Hair follicle dermal papilla cell (primary cell): ENCODE measurements around the gene PIGC.

DNA sequence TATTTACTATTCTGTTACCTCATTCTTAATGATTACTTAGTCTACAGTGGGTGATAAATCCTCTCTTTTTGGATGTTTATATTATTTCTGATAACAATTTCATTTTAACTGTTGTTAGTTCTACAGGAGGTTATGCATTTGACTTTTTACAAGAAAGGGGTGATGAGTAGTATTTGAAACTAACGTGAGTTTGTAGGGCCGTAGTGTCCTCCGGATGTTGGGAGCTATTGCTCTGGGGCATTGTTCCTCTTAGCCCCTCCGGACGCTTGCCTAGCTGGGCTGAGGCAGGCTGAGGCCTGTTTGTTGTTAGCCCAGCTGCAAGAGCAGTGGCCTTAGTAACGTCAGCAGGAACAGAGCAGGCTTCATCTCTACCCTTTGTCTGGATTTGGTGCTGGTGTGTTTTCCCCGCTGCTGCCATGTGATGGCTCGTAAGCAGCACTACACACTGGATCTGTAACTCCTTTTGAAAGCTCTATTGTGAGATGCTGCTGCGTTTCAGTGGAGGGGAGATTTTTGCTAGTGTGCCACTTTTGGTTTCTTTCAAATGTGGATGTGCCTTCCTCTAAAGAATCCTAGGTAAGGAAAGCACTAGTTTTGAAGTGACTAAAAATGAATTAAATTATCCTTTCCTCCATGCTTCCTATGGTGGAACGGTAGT, 57.6 kb downstream of the DNM3 start:
- CAGE, long polyA plus RNA, result no peak

GRCh38 chr1:172138713-172138966, 281.8 kb upstream of the C1orf105 start:
- CAGE, long polyA plus RNA, result no peak

- CAGE, long polyA plus RNA, result no peak
Measured at GRCh38 chr1:172343804-172344162, 76.7 kb upstream of the C1orf105 start.

DNA sequence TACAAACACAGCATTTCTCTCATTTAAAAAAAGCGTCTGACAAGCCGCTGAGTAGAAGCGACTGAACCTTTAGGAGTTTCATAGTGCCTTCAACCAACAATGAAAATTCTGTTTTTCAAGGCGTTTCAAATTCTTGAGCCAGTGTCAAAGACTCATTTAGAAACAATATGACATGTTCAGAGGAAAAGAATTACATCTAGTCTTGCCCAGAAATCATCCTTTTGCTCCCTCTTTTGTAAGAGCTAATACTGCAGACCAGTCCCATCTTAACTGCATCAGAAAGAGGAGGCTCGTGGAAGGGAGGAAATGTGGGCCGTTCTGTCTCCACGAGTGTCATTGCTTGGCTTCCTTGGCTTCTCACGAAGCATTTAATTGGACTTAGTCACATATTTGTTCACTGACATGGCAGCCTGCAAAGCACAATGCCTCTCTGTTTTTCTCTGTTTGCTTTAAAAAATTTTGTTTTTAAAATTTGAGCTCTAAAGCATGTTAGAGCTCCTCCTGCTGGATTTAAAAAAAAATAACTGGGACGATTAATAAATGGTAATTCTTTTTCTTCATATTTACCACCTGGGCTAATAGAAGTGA, 21.2 kb upstream of the C1orf105 start:
- CAGE, long polyA plus RNA, result no peak

- CAGE, long polyA plus RNA, result no peak
Measured at GRCh38 chr1:172427162-172427709, 6.8 kb downstream of the C1orf105 start.

DNA sequence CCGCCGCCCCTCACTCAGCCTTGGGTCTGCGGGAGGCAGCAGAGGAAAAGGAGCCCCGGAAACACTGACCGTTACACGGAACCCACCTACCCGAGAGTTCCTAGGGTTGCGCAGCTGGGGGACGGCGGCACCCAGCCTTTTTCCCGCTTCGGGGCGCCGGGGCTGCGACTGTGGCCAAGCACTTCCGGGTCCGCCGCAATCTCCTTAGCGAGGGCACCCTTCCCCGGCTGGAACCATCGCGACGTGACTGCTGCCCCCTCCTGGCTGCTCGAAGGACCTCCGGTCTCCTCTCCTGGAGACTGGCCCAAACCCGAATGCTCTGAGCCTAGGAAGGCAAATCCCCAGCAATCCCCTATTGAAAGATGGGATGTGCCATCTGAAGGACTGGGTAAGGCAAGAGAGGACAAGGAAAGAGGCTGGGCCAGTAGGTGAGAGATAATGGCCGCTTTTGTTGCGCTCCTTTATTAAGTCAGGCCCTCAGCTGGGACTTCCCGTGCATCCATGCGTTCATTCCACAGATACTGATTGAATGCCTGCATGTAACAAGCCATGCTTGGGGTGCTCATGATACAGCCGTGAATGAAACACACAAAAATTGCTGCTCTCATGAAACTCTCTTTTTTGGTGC, at the start of gene PIGC:
TSS of gene PIGC (minus strand) at position 172 of the 628 bp plus-strand sequence.
- CAGE, long polyA plus RNA, result no peak

- CAGE, long polyA plus RNA, result no peak
Measured at GRCh38 chr1:172670668-172671237, 11.8 kb downstream of the FASLG start.

GRCh38 chr1:172717660-172717968, 58.7 kb downstream of the FASLG start:
- CAGE, long polyA plus RNA, result no peak

- CAGE, long polyA plus RNA, result no peak
Measured at GRCh38 chr1:172986587-172987207, 64.0 kb downstream of the TNFSF18 start.

DNA sequence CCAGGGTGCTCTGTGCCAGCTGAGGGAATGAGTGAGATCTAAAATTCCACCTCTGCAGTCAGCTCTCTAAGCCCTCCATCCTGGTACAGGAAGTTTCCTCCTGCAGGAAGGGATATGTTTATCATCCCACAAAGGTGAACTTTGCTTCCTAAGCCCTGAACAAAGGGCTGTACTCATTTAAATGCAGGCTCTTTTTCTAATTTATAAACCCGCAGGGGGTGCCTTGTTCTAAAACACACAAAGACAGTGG, 3.6 kb upstream of the TNFSF4 start:
- CAGE, long polyA plus RNA, result no peak

- CAGE, long polyA plus RNA, result no peak
Measured at GRCh38 chr1:173406418-173407303, 70.5 kb upstream of the PRDX6 start.

- CAGE, long polyA plus RNA, result no peak
Measured at GRCh38 chr1:173418321-173418709, 58.8 kb upstream of the PRDX6 start.

DNA sequence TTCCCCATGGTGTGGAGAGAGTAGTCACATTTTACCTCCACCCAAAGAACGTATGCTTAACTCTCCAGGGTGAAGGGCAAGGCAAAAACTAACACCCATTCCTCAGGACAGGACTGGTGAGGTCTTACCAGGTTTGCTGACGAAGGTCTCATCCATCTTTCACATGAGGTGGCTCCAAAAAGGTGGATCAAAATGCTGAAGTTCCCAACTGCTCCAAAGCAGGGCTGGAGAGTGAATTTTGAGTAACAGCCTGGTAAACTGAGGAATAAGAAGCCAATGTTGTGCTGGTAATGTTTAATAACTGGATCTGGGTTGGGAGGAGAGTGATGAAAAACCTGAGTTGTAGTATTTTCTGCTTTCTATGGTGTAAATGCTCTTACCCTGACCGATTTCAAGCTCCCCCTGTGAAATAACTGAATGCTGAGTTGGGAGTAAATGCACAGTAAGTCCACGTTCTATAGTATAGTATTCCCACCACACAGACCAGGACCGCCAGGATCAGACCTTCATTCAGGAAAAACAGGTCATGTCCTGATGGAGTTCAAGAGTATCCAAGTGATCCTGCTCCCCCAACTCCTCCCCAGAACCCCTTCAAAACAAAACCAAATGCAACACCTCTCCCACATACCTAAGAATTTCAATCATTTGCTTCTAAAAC, 35.2 kb upstream of the PRDX6 start:
- CAGE, long polyA plus RNA, result no peak

DNA sequence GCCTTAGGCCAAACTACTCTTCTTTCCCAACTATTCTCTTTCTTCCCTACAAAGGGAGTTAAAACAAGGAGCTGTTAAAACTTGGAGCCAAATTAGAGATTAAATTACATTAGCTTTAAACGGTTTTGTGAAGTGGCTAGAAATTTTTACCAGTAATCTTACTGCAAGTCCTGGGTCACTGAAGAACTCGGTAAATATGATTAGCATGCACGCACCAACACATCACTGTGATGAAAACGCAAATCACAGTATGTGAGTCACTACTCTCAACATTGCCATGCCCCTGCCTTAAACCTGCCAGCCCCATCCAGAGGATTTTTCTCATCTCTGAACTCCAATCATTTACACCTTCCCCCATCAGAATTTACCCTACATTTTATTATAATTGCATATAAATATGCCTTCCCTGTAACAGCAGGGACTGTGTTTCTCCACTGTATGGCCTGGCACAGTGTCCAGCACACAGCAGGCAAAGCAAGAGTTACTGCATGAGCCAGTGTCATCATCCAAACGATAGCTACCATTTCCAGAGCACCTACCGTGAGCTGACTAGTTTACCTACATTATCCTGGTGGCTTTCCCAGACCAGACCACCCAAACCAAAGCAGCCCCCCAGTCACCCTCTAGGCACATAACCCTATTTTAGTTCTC, 1.3 kb upstream of the PRDX6 start:
- CAGE, long polyA plus RNA, result no peak

DNA sequence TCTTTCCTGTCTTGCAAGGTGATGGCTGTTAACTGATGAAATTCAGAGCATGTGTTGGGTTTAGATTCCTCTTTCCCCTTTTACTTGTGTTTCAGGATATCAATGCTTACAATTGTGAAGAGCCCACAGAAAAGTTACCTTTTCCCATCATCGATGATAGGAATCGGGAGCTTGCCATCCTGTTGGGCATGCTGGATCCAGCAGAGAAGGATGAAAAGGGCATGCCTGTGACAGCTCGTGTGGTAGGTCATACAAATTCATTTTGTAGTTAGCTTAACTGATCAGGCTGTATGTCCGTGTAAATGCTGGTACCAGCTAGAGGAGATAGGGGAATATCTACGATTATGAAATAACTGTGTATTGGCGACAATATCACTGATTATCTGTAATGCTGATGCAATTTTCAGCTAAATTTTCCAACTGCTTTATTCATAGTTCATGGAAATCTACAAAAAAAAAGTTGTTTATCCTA, 8.2 kb downstream of the PRDX6 start:
- CAGE, long polyA plus RNA, result no peak

- CAGE, long polyA plus RNA, result no peak
Measured at GRCh38 chr1:173488361-173489158, 11.4 kb downstream of the PRDX6 start.

DNA sequence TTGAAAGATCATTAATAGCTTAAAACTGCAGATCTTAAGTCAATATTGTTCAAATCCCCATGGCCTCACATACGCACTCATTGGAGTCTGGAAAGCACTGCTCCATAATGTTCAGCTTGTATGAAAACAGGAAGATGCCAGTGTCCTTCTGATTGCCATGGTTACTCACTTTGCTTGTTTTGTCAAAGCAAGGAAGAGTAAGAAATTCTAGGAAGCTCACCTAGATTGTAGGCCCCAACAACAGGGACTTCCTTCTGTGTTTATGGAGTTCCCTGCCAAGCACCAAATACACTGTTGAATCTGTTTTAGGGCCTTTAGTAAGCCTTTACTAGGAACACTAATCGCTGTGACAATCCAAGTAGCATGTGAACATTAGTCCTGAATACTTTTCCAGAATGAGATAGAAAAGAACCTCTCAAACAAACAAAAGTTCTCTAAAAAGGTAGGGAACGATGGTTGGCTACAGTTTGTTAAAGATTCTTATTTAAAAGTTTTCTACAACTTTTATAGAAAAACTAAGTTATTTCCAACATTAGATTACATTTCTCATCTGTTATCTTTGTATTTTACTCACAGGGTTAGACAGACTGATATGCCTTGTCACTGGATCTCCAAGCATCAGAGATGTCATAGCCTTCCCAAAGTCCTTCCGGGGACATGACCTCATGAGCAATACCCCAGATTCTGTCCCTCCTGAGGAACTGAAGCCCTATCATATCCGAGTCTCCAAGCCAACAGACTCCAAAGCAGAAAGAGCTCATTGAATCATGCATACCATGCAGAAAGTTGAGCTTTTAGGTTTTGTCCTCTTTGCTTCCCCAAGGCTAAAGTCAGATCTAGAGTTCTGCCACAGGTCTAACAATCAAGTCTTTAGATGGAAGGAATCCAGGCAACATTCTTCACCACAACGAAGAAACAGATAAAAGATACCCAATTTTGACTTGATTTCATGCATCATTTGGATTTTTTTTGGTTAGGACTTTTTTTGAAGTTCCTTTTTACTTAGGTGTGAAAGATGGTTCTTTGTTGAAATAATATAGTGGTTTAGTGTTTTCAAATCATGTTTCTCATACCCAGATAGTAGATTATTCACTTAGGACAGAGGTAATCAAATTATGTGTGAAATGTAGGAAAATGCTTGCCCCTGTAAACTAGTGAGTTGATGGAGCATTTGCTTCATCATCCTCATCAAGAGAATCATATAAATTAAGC, 10.8 kb upstream of the ZBTB37 start:
- CAGE, long polyA plus RNA, result no peak

DNA sequence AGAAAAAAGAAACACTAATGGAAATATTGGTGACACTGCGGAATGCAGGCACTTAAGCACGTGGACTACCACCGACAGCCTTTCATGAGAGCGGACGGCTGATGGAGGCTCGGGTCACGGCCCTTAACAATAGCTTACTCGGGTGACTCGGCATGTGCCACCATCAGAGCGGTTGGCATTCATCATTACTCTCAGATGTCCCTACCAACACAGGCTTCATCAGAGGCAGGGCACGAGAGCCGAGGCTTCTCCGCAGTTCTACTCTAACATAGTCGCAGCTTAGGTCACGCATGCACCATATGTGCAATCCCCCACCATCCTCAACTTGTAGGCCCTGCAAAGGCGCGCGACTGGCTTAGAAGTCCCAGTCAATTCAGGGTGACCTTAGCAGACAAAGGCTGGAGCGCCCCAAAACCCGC, 654 bp upstream of the ZBTB37 start:
- CAGE, long polyA plus RNA, result no peak

GRCh38 chr1:174818612-174819282, 181.0 kb upstream of the CACYBP start:
- CAGE, long polyA plus RNA, result no peak

DNA sequence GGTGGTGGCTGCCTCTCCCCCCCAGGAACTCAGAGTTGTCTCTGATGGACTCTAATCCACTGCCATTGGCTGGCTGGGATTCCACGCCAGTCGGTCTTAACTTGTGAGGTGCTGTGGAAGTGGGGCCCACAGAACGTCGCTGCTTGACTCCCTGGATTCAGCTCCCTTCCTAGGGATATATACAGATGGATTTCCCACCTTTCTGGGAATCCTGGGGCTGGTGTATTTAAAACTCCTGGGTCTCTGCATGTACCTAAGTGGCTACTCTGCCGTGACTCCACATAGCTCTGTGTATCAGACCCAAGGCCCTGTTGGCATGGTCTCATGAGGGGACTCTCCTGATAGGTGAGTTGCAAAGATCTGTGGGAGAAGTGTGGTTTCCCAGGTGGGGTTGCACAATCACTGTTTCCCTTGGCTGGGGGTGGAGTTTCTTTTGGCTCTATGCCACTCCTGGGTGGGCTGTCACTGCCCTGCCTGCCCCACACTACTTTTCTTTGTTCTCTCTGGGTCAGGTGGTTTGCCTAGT, 97.4 kb upstream of the CACYBP start:
- CAGE, long polyA plus RNA, result no peak